Measurements from ENCODE around the genes THBS4, RASGRF2 and SSBP2.

- PRO-cap = no peak
These were observed 21.8 kb upstream of the TENT2 start for GRCh38 chr5:79590467-79590739.

GRCh38 chr5:79784612-79785010, 95.0 kb downstream of the CMYA5 start:
- PRO-cap = no peak

GRCh38 chr5:79875077-79875710, 115.9 kb downstream of the MTX3 start:
- PRO-cap = no peak

DNA sequence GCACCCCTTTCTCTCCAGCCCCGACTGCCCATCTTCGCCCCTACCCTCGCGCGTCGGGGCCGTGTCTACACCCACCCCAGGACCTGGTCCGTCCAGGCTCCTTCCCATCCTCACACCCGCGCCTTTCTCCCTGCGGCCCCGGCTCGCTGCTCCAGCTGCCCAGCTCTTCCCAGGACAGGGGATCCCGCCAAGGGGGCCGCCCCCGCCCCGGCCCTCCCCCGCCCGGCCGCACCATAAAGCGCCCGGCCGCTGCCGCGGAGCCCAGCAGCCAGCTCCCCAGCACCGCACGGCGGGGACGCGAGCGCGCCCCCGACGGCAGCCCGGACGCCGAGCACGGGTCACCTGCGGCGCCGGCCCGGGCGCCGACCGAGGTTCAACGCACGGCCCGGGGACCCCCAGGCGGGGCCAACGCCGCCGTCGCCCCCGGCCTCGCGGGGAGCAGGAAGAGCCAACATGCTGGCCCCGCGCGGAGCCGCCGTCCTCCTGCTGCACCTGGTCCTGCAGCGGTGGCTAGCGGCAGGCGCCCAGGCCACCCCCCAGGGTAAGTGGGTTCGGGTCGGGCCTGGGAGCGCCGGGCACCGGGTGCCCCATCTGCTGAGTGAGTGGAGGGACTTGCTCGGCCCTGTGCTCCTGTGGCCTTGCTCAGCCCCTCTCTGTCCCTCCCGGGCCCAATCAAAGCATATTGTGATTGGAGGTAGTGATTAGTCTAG, at the start of gene THBS4:
THBS4 (plus strand) TSS at position 264 of the 710 bp plus-strand sequence.
- PRO-cap = no peak

DNA sequence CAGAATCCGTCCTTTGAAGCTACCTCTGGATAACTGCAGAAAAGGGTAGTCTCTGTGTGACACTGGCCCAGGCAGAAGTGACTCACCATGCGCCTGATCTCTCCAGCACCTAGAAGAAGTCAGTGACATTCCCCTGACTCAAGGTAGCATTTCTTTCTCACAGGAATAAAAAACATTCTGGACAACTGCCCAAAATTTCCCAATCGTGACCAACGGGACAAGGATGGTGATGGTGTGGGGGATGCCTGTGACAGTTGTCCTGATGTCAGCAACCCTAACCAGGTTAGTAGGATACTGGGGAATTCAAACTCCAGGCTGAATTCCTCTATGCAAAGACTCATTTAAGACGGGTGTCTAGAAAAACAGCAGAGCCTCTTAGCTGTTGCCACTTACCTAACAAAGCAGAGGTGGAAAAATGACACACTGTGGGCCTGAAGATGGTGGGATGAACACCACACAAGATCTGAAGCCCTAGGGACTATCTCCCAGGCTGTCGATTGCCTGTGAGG, 37.0 kb downstream of the THBS4 start:
- PRO-cap = no peak

DNA sequence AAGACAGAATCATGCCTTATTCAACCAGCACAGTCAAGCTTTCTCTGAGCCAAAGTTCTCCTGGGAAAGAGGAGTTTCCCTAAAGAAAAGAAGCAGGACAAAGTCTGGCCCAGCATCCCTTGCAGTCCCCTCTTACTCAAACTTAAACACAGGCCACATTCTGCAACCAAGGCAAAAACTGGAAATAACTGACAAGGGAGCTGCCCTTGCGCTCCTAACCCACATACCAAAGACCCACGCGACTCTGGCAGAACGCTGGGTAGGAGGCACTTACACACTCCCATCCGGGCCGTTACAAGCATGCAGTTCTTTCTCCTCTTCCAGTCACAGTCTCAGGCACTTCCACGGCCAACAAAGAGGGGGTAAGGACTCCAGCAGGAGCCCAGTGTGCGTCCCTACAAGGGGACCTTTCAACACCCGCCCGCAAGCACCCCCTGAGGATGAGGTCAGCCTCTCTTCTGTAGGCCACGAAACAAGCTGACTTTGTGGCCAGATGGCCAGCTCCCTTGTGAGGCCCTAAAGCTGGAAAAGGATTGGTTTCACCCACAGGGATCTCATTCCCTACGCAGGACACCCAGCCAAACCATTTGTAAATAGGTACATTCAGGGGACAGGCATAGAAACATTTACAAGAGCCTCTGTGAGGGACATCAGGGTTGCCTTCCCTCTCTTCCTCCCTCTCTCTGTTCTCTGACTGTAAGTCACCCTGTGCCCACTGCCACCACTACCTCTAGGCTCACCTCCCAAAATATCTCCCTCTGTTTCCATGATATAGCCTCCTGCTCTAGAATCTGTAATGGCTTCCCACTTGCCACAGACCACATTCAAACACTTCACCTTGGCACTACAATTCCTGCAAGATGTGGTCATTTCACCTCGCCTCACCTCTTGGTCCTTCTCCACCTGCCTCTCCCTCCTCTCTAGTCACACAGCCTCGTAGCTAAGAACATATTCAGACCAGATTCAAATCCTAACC, 57.3 kb downstream of the SERINC5 start:
- PRO-cap = no peak

- PRO-cap = no peak
These were observed 39.7 kb downstream of the SERINC5 start for GRCh38 chr5:80216025-80216586.

- PRO-cap = no peak
These were observed 3.2 kb downstream of the SERINC5 start for GRCh38 chr5:80252626-80253147.

GRCh38 chr5:80959778-80960452, at the start of gene RASGRF2:
Gene RASGRF2, plus strand, starts transcription at chr5:80960363.
- PRO-cap = unidirectional peak, plus-strand start at chr5:80960220; bidirectional peak, plus-strand start at chr5:80960363, minus-strand start at chr5:80960274

DNA sequence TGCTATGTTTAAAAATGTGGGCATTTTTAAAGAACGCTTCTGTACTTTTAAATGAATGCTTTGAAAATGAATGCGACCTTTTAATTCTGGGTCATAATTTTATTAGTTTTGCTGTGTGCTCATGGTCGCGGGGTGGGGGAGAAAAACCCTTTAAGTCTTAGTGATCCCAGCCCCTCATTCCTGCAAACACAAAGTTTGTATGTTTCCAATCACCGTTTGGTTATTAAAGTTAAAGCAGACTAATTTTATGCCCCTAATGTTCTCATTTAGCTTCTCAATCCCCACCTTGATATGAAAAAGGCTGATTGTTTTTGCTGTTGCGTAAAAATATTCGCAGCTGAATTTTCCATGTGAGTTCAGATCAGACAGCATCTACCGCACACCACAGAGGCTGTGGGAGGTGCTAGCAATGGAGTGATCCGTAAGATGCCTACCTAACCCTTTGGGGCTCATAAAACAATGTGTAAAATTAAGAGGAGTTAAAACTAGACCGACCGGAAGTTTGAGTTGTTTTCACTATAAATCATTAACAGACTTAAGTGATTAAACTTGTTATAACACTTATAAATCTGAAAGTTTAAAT, 1.6 kb downstream of the RASGRF2 start:
- PRO-cap = bidirectional peak, plus-strand start at position 387 of the sequence, minus-strand start at position 384 of the sequence; unidirectional peak, minus-strand start at position 444 of the sequence

DNA sequence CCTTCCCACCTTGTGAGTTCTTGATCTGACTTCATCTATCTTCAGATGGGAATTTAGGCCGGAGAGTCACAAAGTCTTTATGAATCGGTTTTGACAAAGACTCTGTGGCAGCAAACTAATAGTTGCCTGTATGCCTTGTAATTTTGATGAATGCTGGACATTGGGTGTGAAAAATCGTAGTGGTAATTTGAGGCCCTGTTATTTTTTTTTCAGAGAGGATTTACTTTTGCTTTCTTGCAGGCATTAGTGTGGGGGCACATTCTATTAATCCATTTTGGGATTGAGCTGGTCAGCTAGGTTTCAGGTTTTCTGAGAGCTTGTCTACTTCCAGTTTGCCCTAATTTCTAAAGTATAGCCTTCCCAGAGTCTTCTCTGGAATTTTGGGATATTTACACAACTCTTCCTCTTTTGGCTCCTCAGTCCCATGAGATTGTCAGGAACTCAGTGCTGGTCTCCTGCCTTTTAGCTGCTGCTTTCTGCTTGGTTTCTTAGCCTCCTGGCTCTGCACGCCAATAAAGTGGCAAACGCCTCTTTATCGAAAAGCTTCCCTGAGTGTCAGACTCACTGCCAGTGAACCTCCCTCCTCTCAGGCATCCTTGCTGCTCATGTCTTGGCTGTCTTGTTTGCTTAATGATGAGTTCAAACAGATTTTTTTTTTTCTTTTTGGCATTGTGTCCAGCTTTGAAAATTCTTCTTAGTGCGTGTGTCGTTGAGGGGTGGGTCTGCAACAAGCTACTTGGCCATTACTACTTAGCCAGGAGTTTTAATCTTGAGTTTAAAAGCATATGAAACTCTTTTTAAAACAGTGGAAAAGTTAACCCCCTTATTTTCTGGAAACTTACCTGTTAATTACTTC, 14.7 kb downstream of the RASGRF2 start:
- PRO-cap = no peak

DNA sequence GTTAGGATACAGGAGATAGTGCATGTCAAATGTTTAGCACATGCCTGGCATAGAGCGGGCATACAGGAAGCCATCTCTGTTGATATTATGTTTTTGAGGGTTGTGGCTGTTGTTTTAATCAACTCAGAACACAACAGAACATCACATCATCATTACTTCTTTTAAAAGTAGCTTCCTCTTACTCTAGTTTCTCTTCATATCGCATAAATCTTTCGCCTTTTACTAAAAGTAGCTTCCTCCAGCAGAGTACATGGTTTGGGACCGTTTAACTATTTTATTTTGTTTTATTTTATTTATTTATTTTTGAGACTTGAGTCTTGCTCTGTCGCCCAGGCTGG, 27.7 kb upstream of the CKMT2 start:
- PRO-cap = no peak

DNA sequence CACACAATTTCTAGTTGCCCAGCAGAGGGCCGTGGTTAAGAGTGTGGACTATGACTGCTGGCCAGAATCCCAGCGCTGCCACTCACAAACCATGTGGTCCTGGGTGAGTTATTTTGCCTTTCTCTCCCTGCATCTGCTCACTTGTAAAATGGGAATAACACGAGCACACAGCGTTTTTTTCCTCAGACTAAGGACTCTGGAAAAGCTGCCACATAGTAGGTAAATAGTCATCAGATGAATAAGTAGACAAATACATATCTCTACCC, 6.6 kb downstream of the CKMT2 start:
- PRO-cap = no peak

DNA sequence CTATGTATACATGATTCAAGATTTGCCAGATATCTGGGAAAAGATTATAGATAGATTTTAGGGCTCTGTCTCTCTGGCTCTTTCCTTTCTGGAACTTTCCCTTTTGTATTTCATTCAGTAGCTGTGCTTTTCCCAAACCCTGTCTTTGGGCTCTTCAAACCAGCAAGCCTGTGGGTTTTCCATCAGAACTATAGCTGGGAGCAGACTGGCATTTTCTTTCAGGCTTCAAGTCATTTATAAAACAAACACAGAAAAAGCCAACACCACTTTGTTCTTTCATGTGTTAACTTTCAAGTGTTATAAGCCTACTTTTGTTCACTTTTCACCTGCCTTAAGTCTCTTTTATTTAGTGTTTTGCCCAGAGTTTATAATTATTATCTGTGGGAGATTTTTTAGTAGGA, 2.8 kb downstream of the ACOT12 start:
- PRO-cap = no peak

DNA sequence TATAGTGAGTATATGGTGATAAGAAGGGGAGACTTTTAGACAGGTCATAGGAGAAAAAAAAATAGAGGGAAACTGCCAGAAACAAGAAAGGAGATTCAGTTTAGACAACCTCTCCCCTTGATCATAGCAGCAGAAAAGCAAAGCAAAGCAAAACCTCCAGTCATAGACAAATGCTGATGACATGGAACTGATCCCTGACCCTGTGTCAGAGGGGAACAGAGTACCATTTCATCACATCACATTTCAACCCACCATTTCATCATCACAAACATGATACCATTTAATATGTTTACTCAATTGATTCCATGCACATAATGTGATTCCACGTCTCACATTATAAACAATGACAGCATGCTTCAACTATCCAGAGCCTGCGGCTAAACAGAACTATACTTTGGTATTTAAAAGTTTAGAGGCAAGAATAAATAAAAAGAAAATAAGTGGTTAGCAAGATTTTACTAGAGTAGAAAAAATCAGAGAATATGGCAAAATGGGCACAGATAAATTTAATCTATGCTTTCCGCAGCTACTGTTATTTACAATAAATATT, 28.8 kb upstream of the ACOT12 start:
- PRO-cap = no peak

GRCh38 chr5:81699591-81699895, 51.4 kb downstream of the SSBP2 start:
- PRO-cap = no peak

GRCh38 chr5:81750251-81750632, 655 bp downstream of the SSBP2 start:
- PRO-cap = no peak

- PRO-cap = bidirectional peak, plus-strand start at chr5:81751469, minus-strand start at chr5:81751078
These were observed at the start of gene SSBP2 for GRCh38 chr5:81750676-81751653. Gene SSBP2, minus strand, starts transcription at chr5:81751097.

DNA sequence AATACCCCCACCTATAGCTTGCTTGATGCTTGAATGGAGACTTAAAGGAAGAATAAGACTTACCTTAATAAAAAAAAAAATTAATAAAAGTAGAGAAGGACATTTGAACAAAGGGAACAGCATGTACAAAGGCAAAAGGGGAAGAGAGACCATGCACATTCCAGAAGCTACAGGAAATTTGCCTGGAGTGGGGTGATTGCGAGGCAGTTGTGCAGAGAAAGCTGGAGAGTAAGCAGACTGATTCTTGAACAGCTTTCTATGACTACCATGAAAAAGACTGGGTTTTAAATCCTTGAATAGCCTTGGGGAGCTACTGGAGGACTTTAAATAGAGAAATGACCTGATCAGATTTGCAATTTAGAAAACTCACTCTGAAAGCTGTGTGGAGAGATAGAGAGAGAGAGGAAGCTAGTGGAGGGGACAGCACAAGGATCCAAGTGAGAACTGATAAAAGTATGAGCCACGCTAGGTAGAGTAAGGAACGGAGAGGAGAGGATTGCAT, 12.5 kb upstream of the SSBP2 start:
- PRO-cap = unidirectional peak, plus-strand start at position 214 of the sequence

- PRO-cap = bidirectional peak, plus-strand start at chr5:81852058, minus-strand start at chr5:81852028
These were observed 100.7 kb upstream of the SSBP2 start for GRCh38 chr5:81851285-81852281.